Sigmoid colon (tissue), 4 donors: ENCODE measurements around a stretch of chr11.

- PRO-cap: no peak
- RAMPAGE, long total RNA, 4 experiments: no peak in any of the 4 experiments
Measured at GRCh38 chr11:11622681-11623226, 949 bp upstream of the GALNT18 start.

DNA sequence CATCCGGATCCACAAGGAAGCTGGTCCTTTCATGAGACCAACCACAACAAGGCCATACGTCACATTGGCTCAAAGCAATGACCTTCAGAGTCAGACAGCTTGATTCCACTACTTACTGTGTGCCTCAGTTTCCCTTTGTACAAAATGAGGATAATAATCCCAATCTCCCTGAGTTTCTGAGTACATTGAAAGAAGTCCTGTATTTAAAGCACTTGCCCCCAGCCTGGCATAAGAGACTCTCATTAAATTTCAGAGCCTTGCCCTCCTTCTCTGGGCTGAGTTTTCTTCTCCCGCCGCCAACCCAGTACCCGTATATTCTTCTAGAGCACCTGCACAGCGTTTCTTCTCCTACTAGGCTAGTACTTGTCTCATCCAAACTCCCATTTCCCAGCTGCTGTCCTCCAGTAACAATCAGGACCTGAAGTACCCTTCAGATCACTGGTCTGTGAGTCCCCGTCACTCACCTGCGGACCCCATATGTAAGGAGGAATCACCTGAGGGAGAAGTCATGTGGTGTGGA is 81.4 kb upstream of the USP47 start:
- PRO-cap: no peak
- RAMPAGE, long total RNA, 4 experiments: no peak in any of the 4 experiments

DNA sequence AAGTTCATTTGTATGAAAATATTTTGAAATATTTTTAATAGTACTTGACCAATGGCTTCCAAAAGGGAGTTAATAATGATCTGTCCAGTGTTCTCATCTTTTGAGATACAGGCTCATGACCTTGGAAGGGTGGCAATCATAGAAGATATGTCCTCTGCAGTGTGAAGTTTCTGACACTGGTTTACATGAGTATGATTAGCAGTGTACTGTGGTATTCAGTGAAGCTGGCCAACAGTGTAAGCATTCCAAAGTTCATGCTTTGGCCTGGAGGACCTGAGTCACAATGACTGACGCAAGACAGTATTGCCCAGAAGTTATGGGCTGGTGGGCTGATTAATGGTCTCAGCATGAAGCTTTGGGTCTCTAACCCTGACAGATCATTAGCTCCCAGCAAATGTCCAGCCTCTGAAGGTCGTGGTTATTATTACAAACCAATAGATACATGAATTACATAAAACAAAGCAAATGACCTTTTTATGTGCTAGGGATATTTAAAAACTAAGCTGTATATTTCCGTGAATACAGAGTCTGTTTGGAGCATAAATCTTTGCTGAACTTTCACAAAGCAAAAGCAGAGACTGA is 28.5 kb upstream of the USP47 start:
- PRO-cap: no peak
- RAMPAGE, long total RNA, 4 experiments: no peak in any of the 4 experiments

- PRO-cap: no peak
- RAMPAGE, long total RNA, 4 experiments: no peak in any of the 4 experiments
Measured at GRCh38 chr11:11910964-11911788, 69.4 kb downstream of the USP47 start.

GRCh38 chr11:11960205-11961318 is 47.9 kb downstream of the DKK3 start:
- PRO-cap: no peak
- RAMPAGE, long total RNA, 4 experiments: no peak in any of the 4 experiments

DNA sequence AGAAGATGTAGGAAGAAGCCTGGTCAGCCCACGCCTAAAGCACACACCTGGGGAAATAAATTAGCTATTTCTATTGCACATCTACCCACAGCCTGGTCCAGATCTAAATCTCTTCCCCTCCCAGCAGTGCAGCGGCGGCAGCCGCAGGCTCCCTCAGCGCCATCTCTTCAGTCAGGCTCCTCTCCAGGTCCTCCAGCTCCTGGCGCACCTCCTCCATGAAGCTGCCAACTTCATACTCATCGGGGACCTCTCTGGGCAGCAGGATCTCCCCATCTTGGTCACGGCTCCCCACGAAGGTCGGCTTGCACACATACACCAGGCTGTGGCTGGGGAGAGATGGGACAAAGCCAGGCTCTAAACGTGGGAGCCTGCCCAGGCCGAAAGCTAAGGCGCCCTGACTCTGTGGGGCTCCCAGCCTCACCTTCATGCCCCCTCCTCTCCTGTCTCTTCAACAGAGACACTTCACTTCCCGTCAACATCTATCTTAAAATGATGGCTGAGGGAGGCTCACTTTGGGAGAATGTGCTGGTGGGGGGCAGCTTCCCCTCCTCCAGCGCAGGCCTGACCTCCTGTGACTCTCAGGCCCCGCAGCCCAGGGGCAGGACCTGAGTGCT is 44.0 kb downstream of the DKK3 start:
- PRO-cap: no peak
- RAMPAGE, long total RNA, 4 experiments: no peak in any of the 4 experiments

- PRO-cap: no peak
- RAMPAGE, long total RNA, 4 experiments: no peak in any of the 4 experiments
Measured at GRCh38 chr11:11995625-11996139, 12.7 kb downstream of the DKK3 start.

- PRO-cap: no peak
- RAMPAGE, long total RNA, 4 experiments: no peak in any of the 4 experiments
Measured at GRCh38 chr11:12019161-12019746, 10.8 kb upstream of the DKK3 start.

GRCh38 chr11:12050270-12050994 is 42.0 kb upstream of the DKK3 start:
- PRO-cap: no peak
- RAMPAGE, long total RNA, 4 experiments: no peak in any of the 4 experiments

DNA sequence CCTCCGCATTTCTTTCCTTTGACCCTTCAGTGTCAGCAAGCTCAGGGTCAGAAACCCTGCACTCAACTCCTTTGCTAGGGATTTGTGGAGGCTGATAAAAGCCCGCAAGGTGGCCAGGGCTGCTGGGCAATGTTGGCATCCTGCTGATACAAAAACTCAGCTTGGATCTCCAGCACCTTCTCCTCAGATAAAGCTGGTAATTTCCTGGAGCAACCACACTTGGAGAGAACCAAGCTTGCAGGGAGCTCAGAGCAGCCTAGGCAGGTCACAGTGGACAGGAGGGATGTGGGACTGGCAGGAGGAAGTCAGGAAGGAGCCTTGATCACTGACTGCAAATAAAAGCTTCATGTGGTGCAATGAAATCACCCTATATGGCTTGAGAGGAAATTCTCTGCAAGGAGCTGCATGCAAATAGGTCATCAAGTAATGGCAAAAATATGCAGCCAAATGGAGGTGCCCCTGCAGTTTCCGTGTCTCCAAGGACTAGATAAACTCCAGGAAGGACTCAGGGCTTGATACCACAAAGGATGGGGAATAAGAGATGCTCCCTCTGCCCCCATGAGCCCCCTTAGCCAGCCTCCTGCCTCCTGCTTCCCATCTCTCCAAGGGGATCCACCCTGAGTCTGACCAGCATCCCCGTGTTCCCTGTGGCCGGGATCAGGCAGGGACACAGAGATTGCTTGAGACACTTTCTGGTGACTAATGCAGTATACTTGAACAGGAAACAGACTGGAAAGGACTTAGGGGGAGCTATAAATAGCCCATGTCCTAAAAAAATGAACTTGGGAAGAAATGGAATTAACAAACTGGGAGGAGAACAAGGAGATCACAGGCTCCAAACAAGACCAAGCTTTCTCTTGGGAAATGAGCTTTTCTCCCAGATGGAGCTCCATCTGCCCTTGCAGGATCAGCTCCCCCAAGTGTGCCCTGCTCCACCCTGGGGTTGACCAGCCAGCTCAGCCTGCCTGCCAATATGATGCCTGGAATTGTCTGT is 24.0 kb upstream of the MICAL2 start:
- PRO-cap: unidirectional peak, minus-strand start at position 293 of the sequence; unidirectional peak, minus-strand start at position 345 of the sequence; bidirectional peak, plus-strand start at position 801 of the sequence, minus-strand start at position 653 of the sequence
- RAMPAGE, long total RNA, 4 experiments: start-site peak on the plus strand in 1 of 4 experiments, centred at position 862 of the sequence, 7 reads per replicate

GRCh38 chr11:12091680-12092557 is 18.5 kb upstream of the MICAL2 start:
- PRO-cap: no peak
- RAMPAGE, long total RNA, 4 experiments: no peak in any of the 4 experiments

- PRO-cap: bidirectional peak, plus-strand start at chr11:12110594, minus-strand start at chr11:12110395
- RAMPAGE, long total RNA, 4 experiments: no peak in any of the 4 experiments
Measured at GRCh38 chr11:12110228-12110504, 224 bp upstream of the MICAL2 start.

GRCh38 chr11:12179443-12180088 is 69.2 kb downstream of the MICAL2 start:
- PRO-cap: no peak
- RAMPAGE, long total RNA, 4 experiments: no peak in any of the 4 experiments

DNA sequence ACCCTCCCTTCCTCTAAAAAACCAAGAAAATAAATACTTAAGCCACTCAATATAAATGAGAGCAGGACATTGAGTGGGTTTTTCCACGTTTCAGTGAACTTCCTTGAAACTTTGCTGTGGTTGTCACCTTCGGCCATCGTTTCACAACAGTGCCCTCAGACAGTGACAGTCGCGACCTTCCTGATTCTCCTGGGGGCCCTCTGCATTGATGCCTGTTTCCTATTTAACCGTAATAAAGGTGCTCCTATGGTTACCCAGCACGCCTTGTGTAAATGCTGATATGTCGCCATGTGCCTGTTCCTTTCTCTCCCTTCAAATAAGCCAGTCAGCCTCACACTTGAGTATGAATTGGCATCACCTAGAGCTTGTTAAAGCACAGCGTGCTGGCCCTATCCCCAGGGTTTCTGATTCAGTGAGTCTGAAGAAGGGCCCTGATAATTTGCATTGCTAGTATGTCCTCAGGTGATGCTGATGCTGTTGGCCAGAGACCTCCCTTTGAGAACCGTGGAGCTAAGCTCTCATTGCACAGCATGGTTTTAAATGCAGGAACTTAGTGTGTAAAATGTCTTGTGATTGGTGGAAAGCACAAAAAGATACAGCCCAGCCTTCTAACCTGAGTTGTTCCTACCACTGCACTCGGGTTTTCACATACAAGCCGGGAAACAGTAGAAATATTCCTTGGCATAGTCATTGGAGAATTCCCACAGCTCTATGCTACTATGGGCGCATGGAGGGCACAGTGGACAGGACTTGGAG is 104.9 kb downstream of the MICAL2 start:
- PRO-cap: no peak
- RAMPAGE, long total RNA, 4 experiments: no peak in any of the 4 experiments

- PRO-cap: no peak
- RAMPAGE, long total RNA, 4 experiments: no peak in any of the 4 experiments
Measured at GRCh38 chr11:12223805-12225079, 113.9 kb downstream of the MICAL2 start.

DNA sequence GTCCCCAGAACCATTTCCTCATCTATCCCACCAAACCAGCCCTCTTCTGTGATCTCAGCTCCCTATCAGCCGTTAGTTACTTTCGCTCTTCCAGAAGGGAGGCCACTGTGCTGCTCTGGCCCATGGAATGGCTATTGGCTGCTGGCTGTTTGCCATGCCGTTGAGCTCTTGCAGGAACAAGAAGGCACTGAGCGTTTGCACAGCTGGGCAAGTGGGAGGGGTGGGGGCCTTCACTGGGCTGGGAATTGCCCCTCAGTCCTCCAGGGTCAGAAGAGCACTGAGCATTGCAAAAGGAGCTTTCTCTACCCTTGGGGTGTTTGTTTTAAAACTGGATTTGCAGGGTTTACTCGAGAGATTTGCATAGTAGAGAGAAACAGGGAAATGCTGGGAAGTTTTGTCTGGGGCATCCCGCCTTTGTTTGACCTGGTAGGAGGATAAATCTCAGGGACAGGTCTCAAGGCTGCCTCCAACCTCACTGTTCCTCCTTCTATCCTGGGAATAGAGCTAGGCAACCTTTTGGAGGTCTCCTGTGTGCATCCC is 129.0 kb upstream of the PARVA start:
- PRO-cap: no peak
- RAMPAGE, long total RNA, 4 experiments: no peak in any of the 4 experiments

DNA sequence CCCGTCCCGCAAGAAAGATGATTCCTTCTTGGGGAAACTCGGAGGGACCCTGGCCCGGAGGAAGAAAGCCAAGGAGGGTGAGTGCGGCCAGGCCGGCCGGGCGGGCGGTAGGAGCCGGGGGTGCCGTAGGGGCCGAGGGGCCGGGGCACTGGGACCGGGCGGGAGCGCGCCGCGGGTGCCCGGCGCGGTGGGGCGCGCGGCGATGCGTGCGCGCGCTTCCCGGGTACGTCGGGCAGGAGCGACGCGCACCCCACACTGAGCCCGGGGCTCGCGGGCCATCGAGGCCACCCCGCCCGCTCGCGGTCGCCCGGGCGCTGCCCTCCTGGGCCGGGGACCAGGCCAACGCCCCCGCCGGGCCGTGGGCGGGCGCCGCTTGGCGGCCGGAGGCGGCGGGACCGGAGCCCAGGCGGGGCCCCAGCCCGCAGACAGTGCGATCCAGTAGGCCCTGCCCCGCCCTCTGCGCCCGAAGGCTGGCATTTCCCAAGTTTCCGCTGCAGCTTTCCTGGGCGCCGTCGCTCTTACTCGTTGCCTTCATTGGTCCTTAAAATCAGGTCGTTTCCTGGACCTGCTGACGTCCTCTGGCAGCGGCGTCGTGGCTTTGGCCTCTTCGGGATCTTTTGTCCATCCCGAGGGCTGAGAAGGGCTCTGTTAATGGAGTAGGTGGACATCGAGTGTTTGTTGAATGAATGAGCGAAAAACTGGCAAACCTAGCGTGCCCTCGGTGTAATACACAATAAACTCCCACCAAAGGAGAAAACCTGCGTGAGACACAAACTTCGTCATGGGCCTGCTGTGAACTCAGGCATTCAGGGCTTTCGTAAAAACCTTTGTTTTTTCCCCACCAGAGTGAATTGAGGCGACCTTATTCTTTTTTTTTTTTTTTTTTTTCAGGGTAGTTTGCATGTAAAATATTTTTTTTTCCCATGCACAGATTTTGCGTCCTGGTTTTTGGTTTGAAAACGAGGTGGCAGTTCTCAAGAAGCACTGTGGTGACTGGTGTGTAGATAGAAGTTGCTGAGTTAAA is 648 bp downstream of the PARVA start:
- PRO-cap: no peak
- RAMPAGE, long total RNA, 4 experiments: no peak in any of the 4 experiments

GRCh38 chr11:12409992-12410800 is 32.8 kb downstream of the PARVA start:
- PRO-cap: no peak
- RAMPAGE, long total RNA, 4 experiments: no peak in any of the 4 experiments

DNA sequence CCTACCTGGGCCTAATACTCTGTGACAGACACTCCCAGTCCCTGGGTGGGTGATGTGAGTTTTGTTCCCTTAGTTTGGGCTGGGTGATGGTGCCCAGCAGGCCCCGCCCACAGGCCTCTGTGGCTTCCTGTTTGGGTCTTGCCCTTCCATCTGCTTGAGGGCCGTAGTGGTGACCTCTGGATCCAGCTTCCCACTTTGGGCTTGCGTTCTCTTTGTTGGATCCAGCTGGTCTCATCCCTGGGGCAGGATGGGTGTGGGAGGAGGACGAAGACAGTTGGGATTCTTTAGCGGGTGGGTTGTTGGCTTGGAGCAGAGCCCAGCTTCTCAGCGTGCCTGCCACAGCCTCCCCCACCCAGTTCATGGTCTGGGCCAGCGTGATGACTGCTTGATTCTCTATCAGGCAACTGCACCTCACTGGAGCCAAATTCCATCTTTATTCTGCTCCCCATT is 40.9 kb downstream of the PARVA start:
- PRO-cap: no peak
- RAMPAGE, long total RNA, 4 experiments: no peak in any of the 4 experiments

DNA sequence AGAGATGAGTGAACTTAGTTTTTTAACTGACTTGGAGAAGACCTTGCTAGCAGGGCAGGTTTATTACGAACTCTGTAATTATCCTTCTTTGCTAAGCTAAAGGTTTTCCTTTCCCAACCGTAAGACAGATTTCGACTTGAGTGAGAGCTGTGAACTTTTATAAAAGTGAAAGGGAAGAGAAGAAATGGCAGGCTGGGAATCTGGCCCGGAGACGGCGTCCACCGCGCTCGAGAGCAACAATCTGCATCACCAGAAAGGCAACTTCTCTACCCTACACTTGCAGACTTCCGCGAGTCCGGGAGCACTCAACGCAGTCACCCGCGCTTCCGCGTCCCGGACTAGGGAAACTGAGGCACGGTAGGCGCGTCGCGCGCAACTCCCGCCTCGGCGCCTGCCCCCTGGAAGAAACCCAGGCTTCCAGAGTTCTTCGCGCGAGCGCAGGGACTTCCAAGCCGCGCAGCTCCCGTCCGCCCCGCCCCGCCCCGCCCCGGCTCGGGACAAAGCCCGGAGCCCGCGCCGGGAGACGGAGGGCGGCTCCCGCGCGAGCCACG is 484 bp upstream of the TEAD1 start:
- PRO-cap: unidirectional peak, minus-strand start at position 340 of the sequence; bidirectional peak, plus-strand start outside the sequence, minus-strand start at position 400 of the sequence
- RAMPAGE, long total RNA, 4 experiments: no peak in any of the 4 experiments